SK-MEL-5 (cell line): Measurements from ENCODE around the genes PHAF1, PARD6A, GFOD2 and TSNAXIP1.

RAMPAGE:
- cytosol, long total RNA, result no peak
- long total RNA, result no peak
- nucleus, long total RNA, result no peak
Observed at GRCh38 chr16:66681672-66682156, 14.8 kb downstream of the CMTM4 start.

DNA sequence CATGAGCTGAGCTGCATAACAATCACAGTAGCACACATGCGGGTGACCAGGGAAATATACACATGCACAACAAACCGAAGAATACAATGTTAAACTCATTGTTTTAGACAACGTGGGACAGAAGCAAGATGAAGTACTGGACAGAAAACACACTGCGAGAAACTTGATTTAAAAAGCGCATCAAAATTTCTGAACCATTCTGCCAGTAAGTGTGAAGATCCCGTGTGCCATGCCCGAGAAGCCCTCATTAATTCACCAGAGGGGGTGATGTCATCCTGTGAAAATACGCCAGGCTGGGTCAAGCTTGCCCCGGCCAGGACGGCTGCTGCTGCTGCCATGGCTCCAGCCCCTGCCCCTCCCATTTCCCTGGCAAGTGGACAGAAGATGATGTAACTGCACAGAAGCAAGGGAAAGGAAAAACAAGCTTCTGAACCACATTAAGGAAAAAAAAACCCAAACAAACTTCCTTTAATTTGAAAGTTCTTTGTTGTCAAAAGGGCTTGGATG lies 10.0 kb downstream of the DYNC1LI2 start:
RAMPAGE:
- cytosol, long total RNA, result no peak
- long total RNA, result no peak
- nucleus, long total RNA, result no peak

DNA sequence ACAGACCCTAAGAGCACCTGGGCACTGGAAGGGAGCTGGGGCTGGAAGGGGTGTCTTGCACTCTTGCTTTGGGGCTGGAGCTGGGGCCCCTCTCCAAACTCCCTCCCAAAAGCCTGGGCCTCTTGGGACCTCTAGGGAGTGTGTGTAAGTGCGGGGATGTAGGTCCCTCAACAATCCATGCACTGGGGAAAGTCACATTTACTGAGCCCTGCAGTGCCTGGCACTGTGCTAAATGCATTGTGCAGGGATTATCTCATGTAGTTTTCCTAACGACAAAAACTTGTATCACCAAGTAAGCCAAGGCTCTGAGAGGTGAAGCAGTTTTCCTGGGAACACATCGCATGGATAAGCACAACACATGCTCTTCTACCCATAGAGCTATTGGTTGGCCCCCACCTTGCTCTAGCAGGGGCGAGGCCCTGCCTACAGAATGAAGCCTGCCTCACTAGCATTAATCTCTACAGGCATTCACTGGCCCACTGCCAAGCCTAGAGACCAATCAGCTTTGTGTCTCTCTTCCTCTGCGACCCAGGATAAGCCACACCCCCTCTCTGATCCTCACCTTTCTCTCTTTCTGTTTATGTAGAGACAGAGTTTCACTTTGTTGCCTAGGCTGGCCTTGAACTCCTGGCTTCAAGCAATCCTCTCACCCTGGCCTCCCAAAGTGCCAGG lies 13.1 kb downstream of the CDH16 start:
RAMPAGE:
- cytosol, long total RNA, result no peak
- long total RNA, result no peak
- nucleus, long total RNA, result no peak

DNA sequence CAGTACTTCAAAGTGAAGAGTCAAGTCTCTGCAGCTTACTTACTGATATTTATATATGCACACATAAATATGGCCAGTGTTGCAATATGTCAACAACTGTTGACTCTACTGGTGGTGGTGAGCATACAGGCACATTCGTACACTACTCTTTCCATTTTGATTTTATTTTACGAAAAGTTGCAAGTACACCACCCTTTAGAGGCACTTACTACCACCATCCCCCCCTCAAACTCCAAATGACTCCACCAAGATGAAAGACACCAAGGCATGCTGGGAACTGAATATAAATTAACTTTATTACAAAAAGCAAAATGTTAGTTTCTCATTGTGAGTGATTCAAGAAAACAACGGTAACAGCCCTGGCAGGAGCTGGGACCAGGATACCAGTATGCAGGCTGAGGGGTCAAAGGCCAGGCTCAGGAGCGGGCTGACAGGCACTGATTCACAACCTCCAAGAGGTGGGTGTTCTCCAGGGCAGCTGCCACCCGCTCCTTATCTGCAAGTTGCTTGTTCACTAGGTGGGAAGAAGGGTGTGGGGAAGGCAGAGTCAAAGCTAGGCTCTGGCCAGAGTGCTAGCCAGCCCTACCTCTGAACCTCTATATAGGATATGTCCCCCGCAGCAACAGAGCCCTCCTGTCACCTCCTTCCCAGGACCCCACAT lies 2.3 kb downstream of the CIAO2B start:
RAMPAGE:
- cytosol, long total RNA, result no peak
- long total RNA, result no peak
- nucleus, long total RNA, result no peak

GRCh38 chr16:66942180-66942866 lies 7.0 kb downstream of the CES2 start:
RAMPAGE:
- cytosol, long total RNA, result no peak
- long total RNA, result no peak
- nucleus, long total RNA, result no peak

GRCh38 chr16:66948045-66949394 lies 12.5 kb upstream of the CES3 start:
RAMPAGE:
- cytosol, long total RNA, result no peak
- long total RNA, result no peak
- nucleus, long total RNA, result no peak

DNA sequence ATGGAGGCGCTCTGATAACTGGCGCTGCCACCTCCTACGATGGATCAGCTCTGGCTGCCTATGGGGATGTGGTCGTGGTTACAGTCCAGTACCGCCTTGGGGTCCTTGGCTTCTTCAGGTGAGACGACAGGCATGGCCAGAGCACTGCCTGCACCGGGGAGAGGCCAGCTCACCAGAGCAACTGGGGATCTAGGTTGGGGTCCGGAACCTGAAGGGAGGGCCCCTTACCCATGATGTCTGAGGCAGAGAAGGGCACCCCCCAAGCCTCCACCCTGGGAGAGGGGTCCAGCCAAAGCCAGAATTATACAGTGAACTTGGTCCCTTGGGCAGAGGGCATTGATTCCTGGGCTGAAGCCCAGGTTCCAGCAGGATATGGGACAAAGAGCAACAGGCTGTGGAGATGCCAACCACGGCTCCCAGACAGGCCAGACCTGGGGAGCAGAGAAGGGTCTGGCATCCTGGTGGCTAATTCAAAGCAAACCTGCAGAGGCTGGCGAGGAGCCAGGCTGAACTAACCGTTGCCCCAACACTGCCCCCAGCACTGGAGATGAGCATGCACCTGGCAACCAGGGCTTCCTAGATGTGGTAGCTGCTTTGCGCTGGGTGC lies 2.9 kb downstream of the CES3 start:
RAMPAGE:
- cytosol, long total RNA, result no peak
- long total RNA, result no peak
- nucleus, long total RNA, result no peak

DNA sequence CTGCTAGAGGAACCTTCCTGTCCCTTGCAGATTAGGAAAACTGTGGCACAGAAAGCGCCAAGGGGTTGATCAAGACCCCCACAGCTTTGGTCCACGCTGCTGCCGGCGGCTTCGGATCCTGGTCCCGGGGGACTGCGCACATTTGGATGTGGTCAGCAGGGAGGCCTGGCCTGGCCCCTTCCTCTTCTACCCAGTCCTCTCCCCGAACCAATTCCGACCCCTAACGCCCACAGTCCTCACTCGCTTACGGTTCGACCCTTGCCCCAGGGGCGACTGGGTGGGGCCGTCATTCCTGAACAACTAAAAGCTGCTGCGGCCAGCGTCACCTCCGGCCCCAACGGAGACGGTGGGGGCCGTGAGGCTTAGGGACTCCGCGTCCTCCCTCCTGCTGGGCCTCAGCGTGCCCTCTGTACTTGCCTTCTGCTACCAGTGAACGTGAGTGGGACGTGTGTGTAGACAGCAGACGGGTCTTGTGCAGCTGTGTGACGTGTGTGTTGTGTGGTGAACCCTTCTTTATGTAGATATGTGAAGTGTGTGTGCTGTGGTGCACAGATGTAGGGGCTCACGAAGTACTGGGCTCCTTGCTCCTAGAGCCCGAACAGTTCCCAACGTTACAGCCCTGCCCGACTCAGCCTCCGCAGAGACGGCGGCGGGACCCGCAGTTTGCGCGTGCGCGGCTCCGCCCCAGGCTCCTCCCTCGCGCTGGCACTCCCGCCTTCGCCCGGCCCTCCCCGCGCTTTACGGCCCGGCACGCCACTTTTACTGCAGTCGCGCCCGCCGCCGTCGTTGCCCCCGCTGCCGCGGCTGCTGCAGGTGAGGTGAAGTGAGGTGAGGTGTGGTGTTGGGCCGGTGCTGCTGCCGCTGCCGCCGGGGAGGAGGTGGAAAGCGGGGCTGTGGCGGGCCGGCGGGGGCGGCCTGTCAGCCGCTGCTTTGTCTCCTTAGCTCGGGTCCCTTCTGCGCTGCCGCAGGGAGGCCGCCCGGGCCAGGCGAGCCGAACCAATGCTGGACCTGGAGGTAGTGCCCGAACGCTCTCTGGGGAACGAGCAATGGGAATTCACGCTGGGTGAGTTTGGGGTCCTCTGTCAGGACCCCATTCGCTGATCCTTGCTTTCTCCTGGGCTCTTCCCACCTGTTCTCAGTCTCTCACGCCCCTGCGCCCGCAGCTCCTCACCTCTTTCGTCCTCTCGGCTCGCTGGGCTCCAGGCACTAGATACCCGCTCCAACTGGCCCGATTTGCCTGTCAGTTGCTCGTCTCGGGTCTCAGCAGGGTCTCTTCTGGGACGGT lies at the start of gene PHAF1:
PHAF1 (plus strand) TSS at position 765 of the 1,285 bp plus-strand sequence.
RAMPAGE:
- cytosol, long total RNA, result no peak
- long total RNA, result no peak
- nucleus, long total RNA, result no peak

RAMPAGE:
- cytosol, long total RNA, result no peak
- long total RNA, result no peak
- nucleus, long total RNA, result no peak
Observed at GRCh38 chr16:67166089-67166674, 1.6 kb downstream of the HSF4 start.

RAMPAGE:
- cytosol, long total RNA, result no peak
- long total RNA, result no peak
- nucleus, long total RNA, result no peak
Observed at GRCh38 chr16:67177392-67177855, 6.3 kb downstream of the MATCAP1 start.

GRCh38 chr16:67181226-67181872 lies 2.4 kb downstream of the MATCAP1 start:
RAMPAGE:
- cytosol, long total RNA, result no peak
- long total RNA, result no peak
- nucleus, long total RNA, result no peak

DNA sequence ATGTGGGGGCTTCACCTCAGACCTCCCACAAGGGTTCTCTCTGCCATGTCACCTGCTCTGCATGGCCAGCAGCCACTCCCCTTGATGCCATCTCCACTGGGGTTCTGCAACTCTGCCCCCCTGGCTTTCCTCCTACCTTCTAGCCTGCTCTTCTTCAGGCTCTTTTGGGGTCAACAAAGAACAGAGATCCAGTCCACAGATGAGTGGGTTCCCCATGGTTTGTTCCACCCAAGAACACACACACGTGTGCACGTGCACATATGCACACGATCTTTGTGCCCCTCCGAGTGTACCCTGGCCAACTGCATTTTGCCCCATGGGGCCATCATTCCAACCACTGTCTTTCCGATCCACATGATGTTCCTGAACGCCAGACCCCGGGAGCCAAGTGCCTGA lies 10.5 kb upstream of the TMEM208 start:
RAMPAGE:
- cytosol, long total RNA, result no peak
- long total RNA, result no peak
- nucleus, long total RNA, result no peak

DNA sequence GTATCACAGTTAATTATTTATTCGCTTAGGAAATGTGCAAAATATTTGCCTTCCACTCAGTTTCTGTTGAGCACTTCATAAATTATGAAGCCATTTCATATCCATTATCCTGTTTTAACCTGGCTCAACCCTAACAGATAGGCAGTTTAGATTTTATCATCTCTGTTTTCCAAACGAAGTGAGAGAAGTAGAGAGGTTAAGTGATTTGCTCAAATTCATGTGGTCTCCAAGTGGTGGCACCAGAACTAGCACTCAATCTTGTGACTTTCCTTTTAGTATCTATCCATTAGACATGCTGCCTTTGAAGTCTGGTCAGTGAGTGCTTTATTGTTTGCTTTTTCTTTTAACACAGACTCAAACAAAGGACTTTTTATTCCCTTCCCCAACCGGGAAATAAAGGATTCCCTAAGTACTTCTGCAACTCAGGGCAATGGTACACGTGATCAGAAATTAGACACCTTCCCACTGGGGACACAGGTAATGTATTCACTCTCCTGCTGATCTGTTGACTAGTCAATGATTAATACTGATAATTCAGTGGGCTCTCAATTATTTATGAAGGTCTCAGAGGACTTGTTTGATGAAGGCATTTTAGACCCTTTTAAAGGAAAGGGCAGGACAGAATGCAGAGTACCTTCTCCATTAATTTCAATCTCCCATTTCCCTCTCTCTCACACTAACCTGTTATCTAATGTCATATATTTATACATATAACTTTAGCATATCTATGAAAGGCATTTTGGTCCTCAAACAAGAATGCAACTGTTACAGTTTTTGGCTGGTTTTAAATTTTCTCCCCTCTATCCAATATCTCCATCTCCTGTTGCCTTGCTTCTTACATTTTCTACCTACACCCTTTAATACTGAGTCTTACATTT lies 29.8 kb downstream of the TPPP3 start:
RAMPAGE:
- cytosol, long total RNA, result no peak
- long total RNA, result no peak
- nucleus, long total RNA, result no peak

DNA sequence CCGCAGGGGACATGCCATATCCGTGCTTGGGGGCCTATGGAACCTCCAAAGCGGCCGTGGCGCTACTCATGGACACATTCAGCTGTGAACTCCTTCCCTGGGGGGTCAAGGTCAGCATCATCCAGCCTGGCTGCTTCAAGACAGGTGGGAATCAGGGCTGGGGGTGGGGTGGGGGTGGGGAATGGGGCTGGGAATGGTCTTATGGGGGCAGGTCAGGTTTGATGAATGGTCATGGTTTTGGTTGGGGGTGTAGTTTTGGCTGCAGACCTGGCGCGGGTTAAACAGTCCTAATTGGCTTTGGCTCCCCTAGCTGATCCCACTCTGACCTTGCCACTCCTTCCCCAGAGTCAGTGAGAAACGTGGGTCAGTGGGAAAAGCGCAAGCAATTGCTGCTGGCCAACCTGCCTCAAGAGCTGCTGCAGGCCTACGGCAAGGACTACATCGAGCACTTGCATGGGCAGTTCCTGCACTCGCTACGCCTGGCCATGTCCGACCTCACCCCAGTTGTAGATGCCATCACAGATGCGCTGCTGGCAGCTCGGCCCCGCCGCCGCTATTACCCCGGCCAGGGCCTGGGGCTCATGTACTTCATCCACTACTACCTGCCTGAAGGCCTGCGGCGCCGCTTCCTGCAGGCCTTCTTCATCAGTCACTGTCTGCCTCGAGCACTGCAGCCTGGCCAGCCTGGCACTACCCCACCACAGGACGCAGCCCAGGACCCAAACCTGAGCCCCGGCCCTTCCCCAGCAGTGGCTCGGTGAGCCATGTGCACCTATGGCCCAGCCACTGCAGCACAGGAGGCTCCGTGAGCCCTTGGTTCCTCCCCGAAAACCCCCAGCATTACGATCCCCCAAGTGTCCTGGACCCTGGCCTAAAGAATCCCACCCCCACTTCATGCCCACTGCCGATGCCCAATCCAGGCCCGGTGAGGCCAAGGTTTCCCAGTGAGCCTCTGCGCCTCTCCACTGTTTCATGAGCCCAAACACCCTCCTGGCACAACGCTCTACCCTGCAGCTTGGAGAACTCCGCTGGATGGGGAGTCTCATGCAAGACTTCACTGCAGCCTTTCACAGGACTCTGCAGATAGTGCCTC lies 5.7 kb downstream of the HSD11B2 start:
RAMPAGE:
- cytosol, long total RNA, result no peak
- long total RNA, result no peak
- nucleus, long total RNA, result no peak

DNA sequence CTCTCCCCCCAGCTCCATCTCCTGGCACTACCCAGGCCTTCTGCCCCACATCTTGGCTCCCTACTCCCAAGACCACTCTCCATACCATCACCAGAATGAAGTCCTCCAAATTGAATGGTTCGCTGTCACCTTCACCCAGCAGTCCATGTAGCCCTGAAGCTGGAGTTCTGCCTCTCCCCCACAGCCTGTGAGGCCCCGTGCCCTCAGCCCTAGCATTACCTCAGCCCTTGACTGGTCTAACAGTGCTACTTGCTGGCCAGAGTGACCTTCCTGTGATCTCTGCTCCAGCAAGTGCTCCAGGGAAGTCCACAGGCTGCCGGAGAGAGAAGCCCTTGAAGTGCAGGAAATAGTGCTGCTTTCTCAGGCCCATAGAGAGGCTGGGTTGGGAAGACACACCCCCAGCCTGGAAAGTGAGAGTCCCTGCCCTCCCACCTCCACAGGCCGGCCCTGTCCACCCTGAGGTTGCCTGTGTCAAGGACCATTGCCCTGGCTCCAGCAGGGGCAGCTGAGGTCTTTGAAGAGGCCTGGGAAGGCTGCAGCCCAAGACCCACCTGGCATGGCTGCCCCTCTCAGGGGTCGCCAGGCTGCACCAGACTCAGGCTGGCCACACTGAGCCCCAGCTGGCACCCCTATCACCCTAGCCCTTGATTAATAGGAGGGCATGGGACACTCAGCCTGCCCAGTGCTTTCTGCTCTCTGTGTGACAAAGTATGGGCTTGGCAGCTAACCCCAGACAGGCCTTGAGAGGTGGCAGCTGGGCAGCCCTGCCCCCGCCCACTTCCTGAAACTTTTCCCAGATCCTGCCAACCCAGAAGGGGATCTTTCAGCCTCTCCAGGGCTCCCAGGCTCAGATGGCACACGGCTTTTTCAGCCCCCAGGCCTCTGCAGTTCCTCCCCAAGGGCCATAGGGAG lies 21.8 kb downstream of the ATP6V0D1 start:
RAMPAGE:
- cytosol, long total RNA, result no peak
- long total RNA, result no peak
- nucleus, long total RNA, result no peak

DNA sequence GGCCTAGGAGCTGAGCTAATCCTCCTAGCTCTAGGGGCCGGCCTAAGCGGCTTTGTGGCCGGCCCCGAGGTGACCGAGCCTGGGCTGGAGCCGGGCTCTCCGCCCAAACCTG lies 562 bp downstream of the RIPOR1 start:
RAMPAGE:
- cytosol, long total RNA, result no peak
- long total RNA, result no peak
- nucleus, long total RNA, result no peak

GRCh38 chr16:67563763-67564272 lies 1.5 kb downstream of the CTCF start:
RAMPAGE:
- cytosol, long total RNA, result no peak
- long total RNA, result no peak
- nucleus, long total RNA, result no peak

RAMPAGE:
- cytosol, long total RNA, result no peak
- long total RNA, result no peak
- nucleus, long total RNA, result start-site peak on the minus strand at chr16:67660229-67660297, 47 and 25 reads in 2 replicates
Observed at GRCh38 chr16:67660075-67661186, at the start of gene PARD6A. PARD6A (plus strand) TSS chr16:67660960.

RAMPAGE:
- cytosol, long total RNA, result no peak
- long total RNA, result no peak
- nucleus, long total RNA, result no peak
Observed at GRCh38 chr16:67718926-67719817, at the start of gene GFOD2. GFOD2 (minus strand) TSS chr16:67719316.

DNA sequence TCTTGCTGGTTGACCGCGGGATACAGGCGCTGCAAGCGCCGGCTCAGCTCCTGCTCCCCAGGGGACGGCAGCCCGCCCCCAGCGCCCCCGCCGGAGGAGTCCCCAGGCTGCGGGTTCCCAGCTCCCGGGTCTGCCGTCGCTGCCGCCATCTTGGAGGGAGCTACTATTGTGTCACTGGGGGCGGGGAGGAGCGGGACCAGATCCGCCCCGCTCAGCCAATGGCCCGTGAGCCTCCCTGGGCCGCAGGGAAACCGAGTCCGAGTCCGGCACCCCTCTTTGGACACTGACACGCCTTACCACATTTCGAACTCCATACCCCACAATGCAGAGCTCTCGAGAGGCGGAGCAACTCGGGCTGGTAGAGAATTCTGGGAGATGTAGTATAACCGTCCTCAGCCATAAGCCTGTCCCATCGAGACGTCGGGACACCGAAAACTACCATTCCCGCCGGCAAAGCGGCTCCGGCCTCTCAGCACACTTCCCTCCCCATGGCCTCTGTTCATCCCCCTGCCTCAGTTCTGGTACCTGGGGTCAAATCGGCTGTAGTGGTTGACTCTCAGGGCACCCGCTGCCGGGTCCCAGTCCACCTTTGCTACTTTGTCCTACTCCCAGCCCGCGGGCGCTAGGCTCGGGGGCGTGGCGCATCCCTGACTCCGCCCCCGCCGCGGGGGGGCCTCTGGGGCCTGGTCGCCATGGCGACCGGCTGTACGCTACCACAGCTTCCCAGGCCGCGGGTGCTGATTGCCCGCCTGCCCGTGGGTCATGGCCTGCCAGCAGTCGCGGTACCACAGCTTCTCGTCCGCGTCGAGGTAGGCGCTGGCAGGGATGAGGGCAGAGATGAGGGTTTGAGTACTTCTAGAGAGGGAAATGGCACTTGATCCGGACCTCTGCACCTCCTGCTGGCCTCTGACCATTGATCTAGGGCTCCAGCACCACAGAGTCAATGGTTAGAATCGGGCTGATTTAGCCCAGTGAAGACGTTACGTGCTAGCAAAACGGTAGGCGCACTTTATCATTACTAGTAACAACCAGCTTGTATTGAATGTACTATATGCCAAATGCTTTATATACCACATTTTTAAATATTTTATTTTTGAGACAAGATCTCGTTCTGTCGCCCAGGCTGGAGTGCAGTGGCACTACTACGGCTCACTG lies at the start of gene TSNAXIP1:
TSNAXIP1 (plus strand) TSS at position 502 of the 1,155 bp plus-strand sequence.
RAMPAGE:
- cytosol, long total RNA, result no peak
- long total RNA, result no peak
- nucleus, long total RNA, result no peak